AG10803 (cell line): Measurements from ENCODE around the gene SLC29A4.

DNA sequence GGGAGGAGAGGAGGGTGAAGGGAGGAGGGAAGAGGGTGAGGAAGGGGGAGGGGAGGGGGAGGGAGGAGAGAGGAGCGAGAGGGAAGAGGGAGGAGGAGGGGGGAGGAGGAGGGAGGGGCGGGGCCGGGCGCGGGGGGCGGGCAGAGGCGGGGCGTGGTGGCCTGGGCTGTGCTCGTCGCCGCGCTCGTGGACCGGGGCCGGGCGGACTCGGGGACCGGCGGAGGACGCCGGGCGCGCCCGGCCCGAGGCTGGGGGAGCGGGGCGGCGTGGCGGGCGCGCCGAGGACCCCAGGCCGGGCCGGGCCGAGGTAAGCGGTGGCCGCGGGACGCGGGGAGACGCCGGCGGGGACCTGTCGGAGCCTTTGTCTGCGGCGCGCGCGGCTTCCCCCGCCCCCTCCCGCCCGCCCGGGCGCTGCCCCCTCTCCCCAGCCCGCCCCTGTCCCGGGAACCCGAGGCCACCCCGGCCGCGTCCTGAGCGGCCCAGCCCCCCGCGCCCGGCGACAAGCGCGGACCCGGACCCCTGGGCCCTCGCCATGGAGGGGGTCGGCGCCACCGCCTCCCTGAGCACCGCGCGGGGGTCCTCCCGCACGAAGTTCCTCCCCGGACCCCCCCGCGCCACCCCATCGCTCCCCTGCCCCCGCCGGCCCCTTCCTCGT, at the start of gene SLC29A4:
Gene SLC29A4 (plus strand): TSS at position 168 of the 655 bp plus-strand sequence.
- RRBS: 3% methylated on average over 18 of the region's 84 CpGs

- RRBS: no CpG with 5 or more reads among the region's 10 CpGs
Observed at GRCh38 chr7:5411611-5412195, 11.9 kb downstream of the TNRC18 start.

GRCh38 chr7:5419550-5419934, 4.1 kb downstream of the TNRC18 start:
- RRBS: 0% methylated on average over 4 of the region's 34 CpGs

GRCh38 chr7:5429201-5429545, 5.5 kb upstream of the TNRC18 start:
- RRBS: 3% methylated on average over 7 of the region's 22 CpGs

GRCh38 chr7:5520548-5520992, 7.0 kb upstream of the FBXL18 start:
- RRBS: no CpG with 5 or more reads among the region's 12 CpGs

DNA sequence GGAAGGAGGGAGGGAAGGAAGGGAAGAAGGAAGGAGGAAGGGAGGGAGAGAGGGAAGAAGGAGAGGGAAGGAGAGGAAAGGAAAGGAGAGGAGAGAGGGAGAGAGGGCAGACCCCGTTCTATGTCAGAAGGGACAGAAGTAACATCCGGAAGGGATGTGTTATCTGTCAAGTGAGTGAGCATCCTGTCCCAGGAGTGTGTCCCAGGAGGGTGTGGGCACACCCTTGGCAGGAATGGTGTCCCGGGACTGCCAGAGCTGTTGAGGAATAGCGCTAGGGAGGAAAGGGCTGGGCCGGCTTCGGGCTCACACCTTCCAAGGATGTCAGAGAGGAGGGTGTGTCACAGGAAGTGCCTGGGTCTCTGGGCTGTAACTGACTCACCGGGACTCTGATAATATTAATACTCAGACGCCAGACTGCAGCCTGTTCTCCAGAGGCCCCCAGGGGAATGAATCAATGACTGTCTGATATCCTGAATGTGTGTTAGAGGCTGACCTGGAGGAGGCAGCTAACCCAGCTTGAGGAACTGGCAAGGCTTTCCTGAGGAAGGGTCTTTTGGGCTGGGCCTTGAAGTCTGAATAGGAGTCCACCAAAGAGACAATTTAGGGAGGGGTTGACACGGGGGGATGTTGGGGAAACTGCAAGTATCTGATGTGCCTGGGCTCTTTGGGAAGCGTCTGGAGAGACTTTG, 18.9 kb upstream of the ACTB start:
- RRBS: 16% methylated on average over 6 of the region's 10 CpGs

DNA sequence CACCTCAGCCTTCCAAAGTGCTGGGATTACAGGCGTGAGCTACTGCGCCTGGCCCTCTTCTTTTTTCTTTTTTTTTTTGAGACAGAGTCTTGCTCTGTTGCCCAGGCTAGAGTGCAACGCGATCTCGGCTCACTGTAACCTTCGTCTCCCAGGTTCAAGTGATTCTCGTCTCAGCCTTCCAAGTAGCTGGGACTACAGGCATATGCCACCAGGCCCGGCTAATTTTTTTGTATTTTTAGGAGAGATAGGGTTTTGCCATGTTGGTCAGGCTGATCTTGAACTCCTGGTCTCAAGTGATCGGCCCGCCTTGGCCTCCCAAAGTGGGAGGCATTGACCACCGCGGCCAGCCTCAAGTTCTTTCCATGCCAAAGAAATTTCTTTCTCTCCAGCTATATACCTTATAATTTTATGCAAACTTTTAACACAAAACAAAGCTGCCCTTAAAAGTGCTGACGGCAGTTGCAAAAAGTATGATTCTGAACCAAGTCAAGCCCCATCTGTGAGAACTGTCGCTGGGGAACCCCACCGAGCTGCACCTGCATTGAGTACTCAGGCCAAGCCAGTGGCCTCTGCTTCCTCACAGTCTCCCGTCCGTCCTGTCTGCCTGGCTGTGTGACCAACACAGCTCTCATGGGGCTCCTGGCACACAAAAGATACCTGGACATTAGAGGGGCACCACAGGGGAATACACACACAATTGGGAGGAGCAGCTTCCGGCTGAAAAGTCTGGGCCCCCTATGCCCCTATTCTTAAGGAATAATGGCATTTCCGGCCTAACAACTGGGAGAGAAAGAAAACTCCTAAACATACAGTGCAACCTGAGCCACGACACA, 83.6 kb downstream of the FSCN1 start:
- RRBS: no CpG with 5 or more reads among the region's 20 CpGs

- RRBS: no CpG with 5 or more reads among the region's 8 CpGs
Observed at GRCh38 chr7:5688826-5689683, 92.4 kb downstream of the RNF216 start.

GRCh38 chr7:6049771-6050157, 9.2 kb downstream of the EIF2AK1 start:
- RRBS: no CpG with 5 or more reads among the region's 4 CpGs

DNA sequence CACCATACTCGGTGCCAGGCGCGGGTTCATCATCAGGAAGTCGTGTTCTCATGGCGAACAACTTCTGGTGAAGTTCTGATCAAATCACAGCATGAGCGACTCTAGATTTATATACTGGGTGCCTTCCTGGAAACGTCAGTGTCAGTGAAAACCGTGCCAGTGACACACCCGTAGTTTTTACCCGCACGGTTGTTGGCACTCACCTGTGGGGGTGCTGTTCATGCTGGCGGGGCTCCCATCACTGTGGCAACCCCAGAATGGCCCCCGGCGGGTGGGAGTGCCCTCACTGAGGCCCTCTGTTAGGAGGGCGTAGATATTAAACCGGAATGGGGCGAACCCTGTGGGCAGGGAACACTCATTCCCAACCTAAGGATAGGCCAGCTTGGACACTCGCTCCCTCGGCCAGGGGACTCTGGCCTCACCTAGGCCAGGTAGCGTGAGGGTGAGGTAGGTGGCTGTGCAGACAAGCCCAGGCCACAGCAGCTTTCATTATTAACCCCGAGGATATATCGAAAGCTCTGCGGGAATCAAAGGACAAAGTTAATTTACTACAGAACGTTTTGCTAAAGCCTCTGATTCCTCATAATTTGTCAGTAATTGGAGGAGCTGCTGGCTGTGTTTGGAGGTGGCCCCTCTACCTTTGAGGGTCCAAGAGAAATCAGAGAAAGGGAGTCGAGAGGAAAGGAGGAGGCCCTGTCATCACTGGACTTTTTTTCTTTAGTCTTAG, 47.6 kb downstream of the USP42 start:
- RRBS: 91% methylated on average over 4 of the region's 25 CpGs

- RRBS: no CpG with 5 or more reads among the region's 6 CpGs
Observed at GRCh38 chr7:6237026-6237399, 35.4 kb downstream of the CYTH3 start.

DNA sequence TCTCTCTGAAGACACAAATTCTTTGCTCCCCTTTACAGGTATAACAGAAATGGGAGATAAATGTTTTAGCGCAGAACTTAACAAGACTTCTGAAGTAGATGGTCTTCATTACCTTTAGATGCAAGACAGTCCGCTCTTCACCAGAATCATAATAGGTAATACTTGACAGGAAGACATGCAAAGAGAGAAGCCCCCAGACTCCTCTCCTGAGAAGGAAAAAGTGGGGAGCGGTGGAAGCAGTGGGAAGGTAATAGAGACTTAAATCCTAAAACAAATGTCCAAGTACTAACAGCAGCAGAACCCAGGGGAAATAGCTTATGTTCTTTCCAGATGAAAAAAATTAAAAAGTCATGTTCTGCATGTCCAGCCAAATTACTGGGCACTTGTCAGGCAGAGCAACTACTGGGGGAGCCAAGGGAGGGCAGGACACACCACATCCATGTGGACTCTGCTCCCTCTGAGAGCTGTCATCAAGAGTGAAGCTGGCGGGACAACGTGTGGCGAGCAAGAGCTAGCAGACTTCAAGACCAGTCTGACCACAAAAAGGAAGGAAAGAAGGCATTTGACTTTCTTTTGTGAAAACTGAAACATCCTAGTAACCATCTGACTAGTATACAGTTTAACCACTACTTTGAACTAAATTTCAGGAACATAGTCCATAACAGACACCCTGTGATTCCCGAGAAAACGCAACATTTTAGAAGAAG, 15.9 kb downstream of the CYTH3 start:
- RRBS: no CpG with 5 or more reads among the region's 8 CpGs

DNA sequence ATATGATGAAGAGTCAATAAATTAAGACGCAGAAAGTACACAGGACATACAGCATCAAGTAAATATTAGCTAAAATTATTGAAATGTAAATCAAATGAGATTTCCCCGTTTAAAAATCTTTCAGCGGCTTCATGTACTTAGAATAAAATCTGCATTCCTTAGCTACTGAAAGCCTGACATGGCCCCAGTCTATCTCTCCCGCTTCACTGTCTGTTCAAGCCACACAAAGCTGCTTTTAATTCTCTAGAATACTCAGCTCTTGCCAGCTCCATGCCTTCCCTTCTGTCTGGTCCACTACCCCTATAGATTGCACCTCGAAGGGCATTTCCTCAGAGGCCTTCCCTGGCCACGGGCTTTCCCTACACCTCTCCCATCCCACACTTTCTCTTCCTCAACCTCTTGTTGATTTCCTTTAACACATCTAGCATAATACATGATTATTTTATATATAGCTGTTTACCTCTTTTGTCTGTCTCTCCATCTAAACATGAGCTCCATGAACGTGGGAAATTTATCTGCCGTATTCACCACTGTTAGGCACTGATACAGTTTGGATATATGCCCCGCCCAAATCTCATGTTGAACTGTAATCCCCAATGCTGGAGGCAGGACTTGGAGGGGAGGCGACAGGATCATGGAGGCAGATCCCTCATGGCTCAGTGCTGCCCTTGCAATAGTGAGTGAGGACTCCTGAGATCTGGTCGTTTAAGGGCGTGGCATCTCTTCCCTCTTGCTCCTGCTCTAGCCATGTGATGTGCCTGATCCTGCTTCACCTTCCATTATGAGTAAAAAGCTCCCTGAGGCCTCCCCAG, 5.9 kb downstream of the CYTH3 start:
- RRBS: no CpG with 5 or more reads among the region's 12 CpGs

DNA sequence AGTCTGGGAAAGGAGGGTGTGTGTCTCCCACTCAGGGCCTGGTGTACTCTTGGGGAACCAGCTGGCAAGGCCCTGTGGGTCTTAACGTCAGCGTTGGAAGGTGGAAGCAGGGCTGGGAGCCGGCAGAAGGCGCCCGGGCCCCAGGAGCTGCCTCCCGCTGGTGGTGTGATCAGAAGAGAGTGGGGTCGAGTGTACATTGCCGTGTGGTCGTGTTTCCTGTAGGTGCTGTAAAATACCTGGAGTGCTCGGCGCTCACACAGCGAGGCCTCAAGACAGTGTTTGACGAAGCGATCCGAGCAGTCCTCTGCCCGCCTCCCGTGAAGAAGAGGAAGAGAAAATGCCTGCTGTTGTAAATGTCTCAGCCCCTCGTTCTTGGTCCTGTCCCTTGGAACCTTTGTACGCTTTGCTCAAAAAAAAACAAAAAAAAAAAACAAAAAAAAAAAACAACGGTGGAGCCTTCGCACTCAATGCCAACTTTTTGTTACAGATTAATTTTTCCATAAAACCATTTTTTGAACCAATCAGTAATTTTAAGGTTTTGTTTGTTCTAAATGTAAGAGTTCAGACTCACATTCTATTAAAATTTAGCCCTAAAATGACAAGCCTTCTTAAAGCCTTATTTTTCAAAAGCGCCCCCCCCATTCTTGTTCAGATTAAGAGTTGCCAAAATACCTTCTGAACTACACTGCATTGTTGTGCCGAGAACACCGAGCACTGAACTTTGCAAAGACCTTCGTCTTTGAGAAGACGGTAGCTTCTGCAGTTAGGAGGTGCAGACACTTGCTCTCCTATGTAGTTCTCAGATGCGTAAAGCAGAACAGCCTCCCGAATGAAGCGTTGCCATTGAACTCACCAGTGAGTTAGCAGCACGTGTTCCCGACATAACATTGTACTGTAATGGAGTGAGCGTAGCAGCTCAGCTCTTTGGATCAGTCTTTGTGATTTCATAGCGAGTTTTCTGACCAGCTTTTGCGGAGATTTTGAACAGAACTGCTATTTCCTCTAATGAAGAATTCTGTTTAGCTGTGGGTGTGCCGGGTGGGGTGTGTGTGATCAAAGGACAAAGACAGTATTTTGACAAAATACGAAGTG, 28.1 kb downstream of the RAC1 start:
- RRBS: no CpG with 5 or more reads among the region's 36 CpGs

DNA sequence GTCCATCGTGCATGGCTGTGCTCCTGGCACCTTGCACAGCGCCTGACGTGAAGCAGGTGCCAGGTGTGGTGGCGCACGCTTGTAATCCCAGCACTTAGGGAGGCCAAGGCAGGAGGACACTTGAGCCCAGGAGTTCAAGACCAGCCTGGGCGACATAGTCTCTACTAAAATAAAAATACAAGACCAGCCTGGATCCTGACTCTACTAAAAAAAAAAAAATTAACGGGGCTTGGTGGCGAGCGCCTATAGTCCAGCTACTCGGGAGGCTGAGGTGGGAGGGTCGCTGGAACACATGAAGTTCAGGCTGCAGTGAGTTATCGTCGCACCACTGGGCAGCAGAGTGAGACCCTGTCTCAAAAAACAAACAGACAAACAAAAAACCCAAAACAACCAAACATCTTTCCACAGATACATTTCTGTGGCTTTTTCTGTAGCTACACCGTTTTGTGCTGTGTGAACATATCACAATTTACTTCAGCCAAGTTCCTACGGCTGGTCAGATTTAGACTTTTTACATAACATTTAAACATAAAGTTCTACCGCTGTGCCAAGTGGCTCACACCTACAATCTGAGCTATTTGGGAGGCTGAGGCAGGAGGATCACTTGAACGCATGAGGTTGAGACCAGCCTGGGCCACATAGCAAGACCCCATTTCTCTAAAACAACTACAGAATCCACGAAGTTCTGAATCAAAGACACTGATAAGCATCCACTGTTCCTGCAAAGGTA, 30.5 kb downstream of the DAGLB start:
- RRBS: no CpG with 5 or more reads among the region's 18 CpGs

DNA sequence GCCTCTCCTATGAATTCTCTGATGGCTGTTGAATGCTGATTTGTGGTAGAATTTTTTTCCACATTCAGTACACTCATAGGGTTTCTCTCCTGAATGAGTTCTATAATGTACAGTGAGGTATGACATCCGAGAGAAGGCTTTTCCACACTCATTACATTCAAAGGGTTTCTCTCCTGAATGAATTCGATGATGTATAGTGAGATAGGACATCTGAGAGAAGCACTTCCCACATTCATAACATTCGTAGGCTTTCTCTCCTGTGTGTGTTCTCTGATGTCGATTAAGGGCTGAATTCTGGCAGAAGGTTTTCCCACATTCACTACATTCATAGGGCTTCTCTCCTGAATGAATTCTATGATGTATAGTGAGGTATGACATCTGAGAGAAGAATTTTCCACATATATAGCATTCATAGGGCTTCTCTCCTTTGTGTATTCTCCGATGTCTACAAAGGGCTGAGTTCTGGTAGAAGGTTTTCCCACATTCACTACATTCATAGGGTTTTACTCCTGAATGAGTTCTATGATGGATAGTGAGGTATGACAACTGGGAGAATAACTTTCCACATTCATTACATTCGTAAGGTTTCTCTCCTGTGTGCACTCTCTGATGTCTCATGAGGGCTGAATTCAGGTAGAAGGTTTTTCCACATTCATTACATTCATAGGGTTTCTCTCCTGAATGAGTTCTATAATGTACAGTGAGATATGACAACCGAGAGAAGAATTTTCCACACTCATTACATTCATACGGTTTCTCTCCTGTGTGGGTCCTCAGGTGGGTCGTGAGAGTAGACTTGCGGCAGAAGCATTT, 15.7 kb downstream of the ZNF12 start:
- RRBS: no CpG with 5 or more reads among the region's 10 CpGs

GRCh38 chr7:6855513-6856193, 29.6 kb upstream of the CCZ1B start:
- RRBS: no CpG with 5 or more reads among the region's 56 CpGs

GRCh38 chr7:7321479-7322162, 139.3 kb downstream of the C1GALT1 start:
- RRBS: no CpG with 5 or more reads among the region's 9 CpGs

- RRBS: no CpG with 5 or more reads among the region's 9 CpGs
Observed at GRCh38 chr7:7357536-7358274, 175.4 kb downstream of the C1GALT1 start.

- RRBS: no CpG with 5 or more reads among the region's 9 CpGs
Observed at GRCh38 chr7:7576870-7577835, 10.5 kb downstream of the MIOS start.